Cardiac fibroblast (primary cell): ENCODE data around the genes INSM2 and PNN.

DNA sequence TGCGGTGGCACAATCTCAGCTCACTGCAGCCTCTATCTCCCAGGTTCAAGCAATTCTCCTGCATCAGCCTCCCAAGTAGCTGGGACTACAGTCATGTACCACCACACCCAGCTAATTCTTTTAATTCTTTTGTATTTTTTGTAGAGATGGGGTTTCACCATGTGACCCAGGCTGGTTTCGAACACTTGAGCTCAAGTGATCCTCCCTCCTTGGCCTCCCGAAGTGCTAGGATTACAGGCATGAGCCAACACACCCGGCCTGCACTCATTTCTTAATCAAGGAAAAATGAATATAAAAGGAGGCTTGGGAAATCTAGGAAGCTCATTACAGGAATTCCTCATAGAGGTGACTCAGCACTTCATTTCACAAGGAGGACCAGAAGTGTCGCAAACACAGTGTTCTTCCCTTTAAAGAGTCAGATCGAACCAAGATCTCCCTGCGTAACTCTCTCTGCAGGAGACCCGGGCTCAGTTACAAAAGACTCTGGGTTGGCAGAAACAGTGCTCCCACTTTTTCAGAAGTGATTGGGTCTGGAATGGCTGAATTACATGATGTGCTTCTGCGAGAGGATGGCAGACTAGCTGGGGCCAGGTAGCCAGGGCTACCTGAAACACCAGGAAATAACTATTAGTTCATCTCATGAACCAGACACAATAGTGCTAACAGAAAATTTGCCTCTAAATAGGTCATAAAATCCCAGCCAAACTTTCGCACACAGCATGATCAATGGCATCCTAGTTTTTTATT lies 30.2 kb downstream of the NFKBIA start:
- RRBS = no CpG with 5 or more reads among the region's 10 CpGs

GRCh38 chr14:35533711-35534475 lies at the start of gene INSM2:
TSS of gene INSM2 (plus strand) at chr14:35534164.
- RRBS = 2% methylated on average over 39 of the region's 82 CpGs

- RRBS = no CpG with 5 or more reads among the region's 1 CpG
These were observed 8.6 kb downstream of the BRMS1L start for GRCh38 chr14:35834731-35835170.

- RRBS = no CpG with 5 or more reads among the region's 3 CpGs
These were observed 105.2 kb downstream of the MBIP start for GRCh38 chr14:36215169-36215617.

GRCh38 chr14:36507078-36507759 lies 12.8 kb downstream of the NKX2-1 start:
- RRBS = no CpG with 5 or more reads among the region's 8 CpGs

DNA sequence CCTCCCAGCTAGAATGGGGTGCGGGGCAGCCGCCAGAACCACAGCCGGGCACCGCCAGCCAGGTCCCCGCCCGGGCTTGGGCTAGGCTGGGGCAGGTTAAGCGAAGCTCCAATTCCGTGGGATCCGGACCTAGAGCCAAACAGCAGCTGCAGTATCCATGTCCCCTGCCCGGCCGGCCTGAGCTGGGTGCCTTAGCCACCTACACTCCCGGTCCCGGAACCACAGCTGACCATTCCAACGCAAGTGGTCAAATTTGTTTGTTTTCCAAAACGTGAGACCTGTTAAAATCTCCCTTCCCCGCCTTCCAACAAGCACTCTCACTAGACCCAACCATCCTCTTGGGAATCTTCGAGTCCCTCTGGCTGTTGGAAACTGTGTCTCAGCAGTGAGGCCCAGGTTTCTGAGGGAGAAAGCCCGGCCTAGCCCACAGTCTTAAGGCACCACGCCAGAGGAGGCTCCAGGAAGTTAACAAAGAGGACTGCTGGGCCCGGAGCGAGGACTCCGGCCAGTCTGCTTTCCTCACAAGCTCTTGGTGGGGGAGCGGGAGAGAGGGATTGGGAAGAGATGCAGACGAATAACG lies 5.3 kb downstream of the NKX2-1 start:
- RRBS = 4% methylated on average over 8 of the region's 25 CpGs

- RRBS = no CpG with 5 or more reads among the region's 3 CpGs
These were observed 135.7 kb downstream of the SLC25A21 start for GRCh38 chr14:37036613-37037230.

GRCh38 chr14:37611064-37611400 lies 15.6 kb downstream of the TTC6 start:
- RRBS = 3% methylated on average over 7 of the region's 36 CpGs

GRCh38 chr14:38716948-38717287 lies 386.1 kb downstream of the SEC23A start:
- RRBS = no CpG with 5 or more reads among the region's 3 CpGs

GRCh38 chr14:38932347-38932803 lies 170.7 kb downstream of the SEC23A start:
- RRBS = no CpG with 5 or more reads among the region's 2 CpGs

- RRBS = no CpG with 5 or more reads among the region's 1 CpG
These were observed 155.0 kb downstream of the SEC23A start for GRCh38 chr14:38948045-38948457.

GRCh38 chr14:39102331-39102932 lies 603 bp downstream of the SEC23A start:
- RRBS = 1% methylated on average over 6 of the region's 19 CpGs

- RRBS = no CpG with 5 or more reads among the region's 14 CpGs
These were observed 3.9 kb upstream of the GEMIN2 start for GRCh38 chr14:39109894-39110872.

GRCh38 chr14:39175152-39176264 lies at the start of gene PNN:
TSS of gene PNN (plus strand) at chr14:39175254.
- RRBS = 3% methylated on average over 11 of the region's 62 CpGs

- RRBS = no CpG with 5 or more reads among the region's 5 CpGs
These were observed 32.0 kb downstream of the MIA2 start for GRCh38 chr14:39265642-39266160.

DNA sequence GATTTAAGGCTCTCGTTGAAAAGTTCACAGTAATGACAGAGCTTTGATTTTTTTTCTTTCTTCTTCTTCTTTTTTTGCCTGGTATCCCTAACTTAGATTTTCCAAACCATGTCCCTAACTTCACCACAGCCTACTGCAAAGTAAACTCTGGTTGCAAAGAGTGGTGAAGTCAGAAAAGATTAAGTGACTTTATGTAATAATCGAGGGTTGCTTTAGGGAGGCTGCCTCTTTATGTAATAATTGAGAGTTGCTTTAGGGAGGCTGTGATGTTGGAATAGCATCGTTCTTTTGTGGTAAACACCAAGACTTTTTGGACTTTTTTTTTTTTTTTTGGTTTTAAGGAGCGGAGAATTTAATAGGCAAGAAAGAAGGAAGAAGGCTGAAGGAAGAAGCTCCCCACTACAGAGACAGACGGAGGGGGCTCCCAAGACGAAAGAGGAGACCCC lies 937 bp upstream of the FBXO33 start:
- RRBS = no CpG with 5 or more reads among the region's 6 CpGs

- RRBS = no CpG with 5 or more reads among the region's 2 CpGs
These were observed 57.1 kb upstream of the FBXO33 start for GRCh38 chr14:39489225-39489841.

- RRBS = no CpG with 5 or more reads among the region's 19 CpGs
These were observed 893.8 kb upstream of the FBXO33 start for GRCh38 chr14:40326011-40326544.

GRCh38 chr14:40740960-40741249 lies 865.8 kb upstream of the LRFN5 start:
- RRBS = no CpG with 5 or more reads among the region's 3 CpGs